Testis (tissue), 5 donors: ENCODE data around the gene PPP1R14D.

GRCh38 chr15:39248009-39248567 lies 332.8 kb upstream of the THBS1 start:
- PRO-cap, 3 experiments = no peak in any of the 3 experiments
- RAMPAGE, long total RNA, 2 experiments = no peak in any of the 2 experiments
- RRBS = no CpG with 5 or more reads among the region's 3 CpGs

DNA sequence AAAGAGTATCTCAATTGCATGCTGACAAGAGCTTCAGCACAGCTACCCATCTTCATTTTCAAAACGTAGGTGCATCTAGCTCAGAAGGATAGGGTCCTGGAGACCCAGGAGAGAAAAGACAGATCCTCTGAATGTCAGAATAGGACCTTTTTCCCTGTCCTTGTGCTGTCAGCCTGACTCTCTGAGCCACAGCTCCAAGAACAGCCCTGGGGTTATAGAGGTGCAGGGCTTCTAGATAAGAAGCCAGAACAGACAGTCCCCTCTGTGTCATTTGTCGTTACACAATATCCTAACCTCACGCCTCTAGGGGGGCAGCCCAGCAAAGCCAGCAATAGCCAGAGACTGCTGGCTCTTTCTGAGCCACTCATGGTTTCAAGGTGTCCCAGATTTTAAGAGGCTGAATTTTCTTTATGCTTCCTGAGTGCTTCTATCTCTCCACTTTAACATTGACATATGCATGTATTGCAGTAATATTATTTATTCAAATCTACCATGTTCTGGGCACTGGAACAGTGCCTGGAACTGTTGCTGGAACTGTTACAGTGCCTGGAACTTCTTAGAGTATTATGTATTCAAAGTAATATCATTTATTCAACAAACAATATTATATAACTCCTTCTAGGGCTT lies 153.1 kb upstream of the THBS1 start:
- PRO-cap, 3 experiments = peak in 2 of 3 experiments; most common minus-strand start position 188 of the sequence (in 2)
- RAMPAGE, long total RNA, 2 experiments = no peak in any of the 2 experiments
- RRBS = no CpG with 5 or more reads among the region's 3 CpGs

DNA sequence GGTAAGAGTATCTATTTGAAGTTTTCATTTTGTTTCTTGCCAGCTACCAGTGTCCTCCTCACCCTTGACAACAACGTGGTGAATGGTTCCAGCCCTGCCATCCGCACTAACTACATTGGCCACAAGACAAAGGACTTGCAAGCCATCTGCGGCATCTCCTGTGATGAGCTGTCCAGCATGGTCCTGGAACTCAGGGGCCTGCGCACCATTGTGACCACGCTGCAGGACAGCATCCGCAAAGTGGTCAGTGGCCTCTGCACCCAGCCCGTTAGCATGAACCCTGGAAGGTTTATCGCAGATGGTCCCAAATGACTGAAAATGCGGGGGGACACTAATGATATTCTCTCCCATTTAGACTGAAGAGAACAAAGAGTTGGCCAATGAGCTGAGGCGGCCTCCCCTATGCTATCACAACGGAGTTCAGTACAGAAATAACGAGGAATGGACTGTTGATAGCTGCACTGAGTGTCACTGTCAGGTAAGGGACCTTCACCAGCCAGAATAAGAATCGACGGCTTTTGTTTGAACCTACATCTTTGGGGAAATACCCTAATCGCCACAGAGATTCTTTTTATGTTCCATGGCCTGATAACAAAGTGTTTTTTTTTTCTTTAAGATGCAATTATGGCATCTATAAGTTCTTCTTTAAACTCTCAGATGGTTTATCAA lies 3.2 kb downstream of the THBS1 start:
- PRO-cap, 3 experiments = no peak in any of the 3 experiments
- RAMPAGE, long total RNA, 2 experiments = no peak in any of the 2 experiments
- RRBS = no CpG with 5 or more reads among the region's 15 CpGs

DNA sequence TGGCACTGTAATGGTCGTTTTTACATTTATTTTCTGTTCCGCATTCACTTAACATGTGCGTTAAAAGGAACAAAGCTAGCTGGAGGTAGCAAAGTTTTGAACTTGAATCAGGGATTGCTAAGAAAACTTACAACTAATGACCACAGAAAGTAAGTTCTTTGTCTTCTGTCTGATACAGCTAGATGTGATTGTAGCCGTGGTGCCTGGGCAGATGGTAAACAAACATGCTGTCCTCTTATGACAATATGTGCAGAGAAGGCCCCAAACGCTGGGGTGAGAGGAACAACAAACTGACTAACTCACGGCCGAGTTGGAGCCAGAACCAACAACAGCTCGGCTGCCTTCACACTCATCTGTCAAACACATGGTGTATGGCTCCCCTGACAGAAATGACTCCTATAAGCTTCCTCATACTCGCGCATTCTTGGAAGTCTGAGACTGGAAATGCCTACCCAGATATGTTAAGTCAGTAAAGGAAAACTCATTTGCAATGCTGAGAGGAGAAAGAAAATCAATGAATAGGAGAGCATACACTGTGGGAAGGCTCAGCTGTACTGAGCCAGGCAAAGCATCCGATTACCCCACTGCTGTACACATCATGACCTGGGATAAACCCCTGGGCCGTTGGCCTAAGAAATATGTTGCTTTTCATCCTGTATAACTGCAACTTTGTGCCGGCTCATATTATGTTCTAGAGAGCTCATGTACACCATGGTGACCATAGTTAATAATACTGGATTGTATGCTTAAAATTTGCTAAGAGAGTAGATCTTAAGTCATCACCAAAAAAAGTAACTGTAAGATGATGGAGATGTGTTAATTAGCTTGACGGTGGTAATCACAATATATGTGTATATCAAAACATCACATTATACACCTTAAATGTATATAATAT lies 5.7 kb downstream of the THBS1 start:
- PRO-cap, 3 experiments = no peak in any of the 3 experiments
- RAMPAGE, long total RNA, 2 experiments = no peak in any of the 2 experiments
- RRBS = no CpG with 5 or more reads among the region's 14 CpGs

GRCh38 chr15:39627963-39628468 lies 47.1 kb downstream of the THBS1 start:
- PRO-cap, 3 experiments = no peak in any of the 3 experiments
- RAMPAGE, long total RNA, 2 experiments = no peak in any of the 2 experiments
- RRBS = no CpG with 5 or more reads among the region's 6 CpGs

DNA sequence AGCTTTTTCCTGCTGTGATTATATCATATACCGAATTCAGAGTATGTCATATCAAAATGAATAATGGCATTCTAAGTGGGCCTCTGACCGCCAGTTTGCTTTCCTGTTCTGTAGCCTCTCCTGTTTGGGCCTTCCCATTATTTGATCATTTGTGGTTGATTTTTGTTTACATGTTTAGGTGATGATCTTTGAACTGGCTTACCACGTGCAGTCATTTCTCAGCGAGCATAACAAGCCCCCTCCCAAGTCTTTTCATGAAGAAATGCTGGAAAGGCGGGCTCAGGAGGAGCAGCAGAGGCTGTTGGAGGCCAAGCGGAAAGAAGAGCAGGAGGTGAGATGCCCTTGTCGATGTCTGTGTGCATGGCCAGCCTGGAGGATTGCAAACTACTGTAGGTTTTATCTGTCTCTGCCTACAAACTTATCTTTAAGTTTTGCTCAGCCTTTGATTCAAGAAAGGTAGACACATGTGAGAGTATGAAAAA lies 15.1 kb downstream of the EIF2AK4 start:
- PRO-cap, 3 experiments = no peak in any of the 3 experiments
- RAMPAGE, long total RNA, 2 experiments = no peak in any of the 2 experiments
- RRBS = no CpG with 5 or more reads among the region's 7 CpGs

GRCh38 chr15:40032034-40032805 lies 6.8 kb downstream of the SRP14 start:
- PRO-cap, 3 experiments = peak in 2 of 3 experiments; most common plus-strand start chr15:40032747 (in 1)
- RAMPAGE, long total RNA, 2 experiments = no peak in any of the 2 experiments
- RRBS = no CpG with 5 or more reads among the region's 6 CpGs

GRCh38 chr15:40045569-40045903 lies 6.6 kb upstream of the SRP14 start:
- PRO-cap, 3 experiments = no peak in any of the 3 experiments
- RAMPAGE, long total RNA, 2 experiments = no peak in any of the 2 experiments
- RRBS = no CpG with 5 or more reads among the region's 3 CpGs

GRCh38 chr15:40048901-40049298 lies 9.9 kb upstream of the SRP14 start:
- PRO-cap, 3 experiments = no peak in any of the 3 experiments
- RAMPAGE, long total RNA, 2 experiments = no peak in any of the 2 experiments
- RRBS = no CpG with 5 or more reads among the region's 2 CpGs

- PRO-cap, 3 experiments = no peak in any of the 3 experiments
- RAMPAGE, long total RNA, 2 experiments = no peak in any of the 2 experiments
- RRBS = no CpG with 5 or more reads among the region's 3 CpGs
Measured at GRCh38 chr15:40054784-40055167, 15.8 kb upstream of the SRP14 start.

GRCh38 chr15:40069132-40069860 lies 30.3 kb upstream of the SRP14 start:
- PRO-cap, 3 experiments = peak in 1 of 3 experiments; most common minus-strand start chr15:40069479 (in 1)
- RAMPAGE, long total RNA, 2 experiments = no peak in any of the 2 experiments
- RRBS = 63% methylated on average over 5 of the region's 25 CpGs

- PRO-cap, 3 experiments = no peak in any of the 3 experiments
- RAMPAGE, long total RNA, 2 experiments = no peak in any of the 2 experiments
- RRBS = no CpG with 5 or more reads among the region's 20 CpGs
Measured at GRCh38 chr15:40075290-40076138, 33.2 kb downstream of the BMF start.

- PRO-cap, 3 experiments = no peak in any of the 3 experiments
- RAMPAGE, long total RNA, 2 experiments = no peak in any of the 2 experiments
- RRBS = no CpG with 5 or more reads among the region's 17 CpGs
Measured at GRCh38 chr15:40091550-40092636, 16.8 kb downstream of the BMF start.

DNA sequence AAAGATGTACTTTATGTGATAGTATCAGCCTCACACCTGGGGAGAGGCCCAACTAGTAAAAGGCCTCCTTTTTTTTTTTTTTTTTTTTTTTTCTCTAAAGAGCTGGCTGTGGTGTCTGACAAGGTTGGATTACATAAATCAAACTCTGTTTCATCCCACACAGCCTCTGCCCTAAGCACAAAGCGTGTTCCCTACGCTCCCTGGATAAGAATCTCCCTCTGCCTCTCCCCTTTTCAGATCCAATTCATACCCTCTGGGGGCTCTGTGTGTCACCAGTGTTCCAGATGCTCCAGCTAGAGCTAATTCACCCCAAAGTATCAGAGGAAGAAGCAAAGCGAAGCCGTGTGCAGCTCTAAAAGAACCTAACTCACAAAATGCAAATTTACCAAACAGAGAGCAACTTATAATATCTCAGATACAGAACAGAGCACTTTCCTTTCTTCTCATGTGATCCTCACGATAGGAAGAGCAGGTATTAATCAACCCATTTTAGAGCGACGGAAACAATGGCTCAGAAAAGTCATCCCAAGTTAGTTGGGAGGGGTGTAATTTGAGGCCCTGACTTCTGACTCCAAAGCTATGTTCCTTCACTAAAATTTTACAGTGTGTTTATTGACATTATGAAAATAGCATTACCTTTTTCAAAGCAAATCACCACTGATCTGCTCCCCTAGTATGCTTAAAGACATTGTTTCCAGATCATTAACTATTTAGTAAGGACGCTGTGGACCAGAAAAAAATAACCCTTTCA lies 12.4 kb downstream of the BMF start:
- PRO-cap, 3 experiments = no peak in any of the 3 experiments
- RAMPAGE, long total RNA, 2 experiments = no peak in any of the 2 experiments
- RRBS = no CpG with 5 or more reads among the region's 8 CpGs

DNA sequence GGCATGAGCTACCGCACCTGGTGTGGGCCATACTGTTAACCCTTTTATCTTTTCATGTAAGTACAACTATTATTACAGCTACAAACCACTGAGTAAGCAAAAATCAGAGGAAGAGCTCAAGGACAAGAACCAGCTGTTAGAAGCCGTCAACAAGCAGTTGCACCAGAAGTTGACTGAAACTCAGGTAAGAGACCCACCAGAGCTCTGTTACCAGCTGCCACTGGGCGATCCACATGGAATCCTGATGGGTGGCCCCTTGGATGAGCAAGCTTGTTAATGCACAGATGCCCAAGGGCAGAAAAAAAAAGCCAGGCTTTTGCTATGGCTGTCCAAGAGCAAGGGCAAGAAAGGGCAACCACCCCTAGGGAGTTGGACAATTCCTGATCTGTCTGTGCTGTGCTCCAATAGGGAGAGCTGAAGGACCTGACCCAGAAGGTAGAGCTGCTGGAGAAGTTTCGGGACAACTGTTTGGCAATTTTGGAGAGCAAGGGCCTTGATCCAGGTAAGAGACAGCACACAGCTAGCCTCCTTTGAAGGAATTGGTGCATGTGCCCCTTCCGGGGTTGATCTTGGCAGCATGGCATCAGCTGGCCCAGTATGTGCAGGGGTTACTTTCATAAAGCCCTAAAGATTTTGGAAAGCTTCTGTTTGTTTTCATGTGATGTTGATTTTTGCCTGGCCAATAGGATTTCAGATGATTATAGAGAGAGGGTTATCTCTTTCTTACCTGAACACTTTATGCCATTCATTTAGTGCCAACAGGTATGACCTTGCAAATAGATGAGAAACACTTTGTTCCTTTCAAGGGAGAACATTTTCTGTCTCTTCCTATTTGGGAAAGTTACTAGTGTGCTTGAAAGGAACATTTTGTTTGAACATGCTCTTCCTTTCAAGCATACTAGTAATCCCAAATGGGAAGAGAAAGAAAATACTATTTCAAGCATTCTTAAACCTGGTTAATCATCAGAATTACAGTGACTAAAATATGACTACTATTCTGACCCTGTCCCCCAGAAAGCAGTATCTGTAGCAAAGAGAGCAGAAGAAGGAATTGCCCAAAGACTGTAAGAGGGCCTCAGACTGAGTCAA lies 7.3 kb downstream of the KNSTRN start:
- PRO-cap, 3 experiments = no peak in any of the 3 experiments
- RAMPAGE, long total RNA, 2 experiments = no peak in any of the 2 experiments
- RRBS = no CpG with 5 or more reads among the region's 5 CpGs

- PRO-cap, 3 experiments = peak in 2 of 3 experiments; most common plus-strand start chr15:40486376 (in 1); most common minus-strand start chr15:40486289 (in 2)
- RAMPAGE, long total RNA, 2 experiments = start-site peak on the minus strand in 1 of 2 experiments, at chr15:40486284-40486345 at its widest, 8 reads per replicate
- RRBS = 26% methylated on average over 1 of the region's 26 CpGs
Measured at GRCh38 chr15:40486201-40486709, 15.5 kb downstream of the CHST14 start.

GRCh38 chr15:40582639-40583377 lies 11.2 kb upstream of the KNL1 start:
- PRO-cap, 3 experiments = no peak in any of the 3 experiments
- RAMPAGE, long total RNA, 2 experiments = no peak in any of the 2 experiments
- RRBS = no CpG with 5 or more reads among the region's 9 CpGs

DNA sequence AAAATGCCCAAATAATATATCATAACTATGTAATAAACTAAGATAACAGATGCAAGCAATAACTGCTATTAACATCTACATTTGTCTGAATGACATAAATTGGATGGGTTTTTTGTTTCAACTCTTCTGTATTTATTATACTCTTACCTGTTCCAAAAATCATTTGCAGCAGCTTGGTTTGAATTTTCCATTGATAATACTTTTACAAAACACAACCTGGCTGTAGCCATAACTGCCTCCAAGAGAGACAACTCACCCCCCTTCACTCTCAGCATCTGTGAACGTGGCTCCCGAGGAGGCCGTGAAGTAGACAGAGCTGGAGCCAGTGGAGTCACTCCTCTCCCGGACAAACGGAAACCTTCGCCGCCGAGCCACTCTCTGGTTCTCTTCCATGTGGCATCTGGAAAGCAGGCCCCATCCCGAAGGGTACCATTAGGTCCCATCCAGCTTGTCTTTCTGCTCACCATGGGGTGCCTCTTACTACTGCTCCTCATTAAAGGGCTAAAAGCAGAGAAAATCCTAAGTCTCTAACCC lies 3.8 kb downstream of the RMDN3 start:
- PRO-cap, 3 experiments = no peak in any of the 3 experiments
- RAMPAGE, long total RNA, 2 experiments = no peak in any of the 2 experiments
- RRBS = no CpG with 5 or more reads among the region's 9 CpGs

DNA sequence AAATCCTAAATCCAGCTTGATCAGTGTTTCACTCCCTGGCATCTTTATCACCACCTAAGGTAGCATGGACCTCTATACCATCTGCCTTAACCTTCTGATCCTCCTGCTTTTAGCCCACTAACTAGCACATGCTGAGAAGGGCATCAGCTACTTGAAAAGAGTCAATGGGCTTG lies 309 bp upstream of the ZFYVE19 start:
- PRO-cap, 3 experiments = no peak in any of the 3 experiments
- RAMPAGE, long total RNA, 2 experiments = no peak in any of the 2 experiments

DNA sequence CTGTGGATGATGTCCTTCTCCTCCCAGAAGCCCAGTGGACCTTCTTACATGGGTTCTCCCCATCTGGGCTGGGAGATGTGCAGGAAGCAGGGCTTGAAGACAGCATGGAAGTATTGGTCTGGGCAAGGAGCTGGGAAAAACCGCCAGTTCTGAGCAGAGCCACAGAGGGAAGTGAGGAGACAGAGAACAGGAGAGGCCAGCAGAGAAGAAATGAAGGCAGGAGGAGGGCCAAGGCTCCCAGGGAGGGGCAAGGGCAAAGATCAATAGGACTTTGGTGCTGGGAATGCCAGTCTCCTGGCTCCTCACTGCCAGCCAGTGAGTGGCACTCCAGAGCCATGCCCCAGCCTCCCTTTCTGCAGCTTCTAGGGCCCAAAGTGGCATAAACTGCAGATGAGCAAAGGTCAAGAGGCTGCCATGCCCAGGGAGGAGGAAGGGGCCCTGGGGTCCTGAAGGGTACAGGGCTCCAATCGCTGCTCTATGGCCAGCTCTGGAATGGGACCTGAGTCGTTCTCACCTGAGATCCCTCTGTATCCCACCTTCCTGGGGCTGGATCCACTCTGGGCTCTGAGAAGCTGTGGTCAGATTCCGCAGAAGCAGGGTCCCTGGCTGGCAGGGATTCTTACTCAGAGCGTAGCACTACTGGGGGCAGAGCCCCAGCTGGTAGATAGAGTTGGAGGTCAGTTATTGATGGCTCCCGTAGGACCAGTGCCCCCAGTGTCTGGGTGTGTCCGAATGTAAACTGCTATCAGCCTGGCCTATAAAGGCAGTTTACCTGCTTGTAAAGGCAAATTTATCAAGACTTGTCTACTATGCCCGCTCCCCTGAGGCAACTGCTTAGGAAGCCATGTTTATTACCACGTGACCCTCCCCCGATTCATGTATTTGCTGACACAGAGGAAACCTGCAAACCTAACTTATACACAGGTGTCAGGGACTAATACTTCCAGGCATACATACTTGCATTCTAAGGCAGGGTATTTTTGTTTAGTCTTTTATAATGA lies at the start of gene PPP1R14D:
TSS of gene PPP1R14D (minus strand) at position 173 of the 1,001 bp plus-strand sequence.
- PRO-cap, 3 experiments = no peak in any of the 3 experiments
- RAMPAGE, long total RNA, 2 experiments = no peak in any of the 2 experiments
- RRBS = no CpG with 5 or more reads among the region's 10 CpGs